Islet of Langerhans (tissue), 1 donor: ENCODE results near the gene OLFM1.

- RRBS: 18% methylated on average over 5 of the region's 35 CpGs
Measured at GRCh38 chr9:133934275-133935599, 57.4 kb downstream of the VAV2 start.

GRCh38 chr9:134025744-134026382 lies 582 bp downstream of the BRD3OS start:
- RRBS: no CpG with 5 or more reads among the region's 41 CpGs

DNA sequence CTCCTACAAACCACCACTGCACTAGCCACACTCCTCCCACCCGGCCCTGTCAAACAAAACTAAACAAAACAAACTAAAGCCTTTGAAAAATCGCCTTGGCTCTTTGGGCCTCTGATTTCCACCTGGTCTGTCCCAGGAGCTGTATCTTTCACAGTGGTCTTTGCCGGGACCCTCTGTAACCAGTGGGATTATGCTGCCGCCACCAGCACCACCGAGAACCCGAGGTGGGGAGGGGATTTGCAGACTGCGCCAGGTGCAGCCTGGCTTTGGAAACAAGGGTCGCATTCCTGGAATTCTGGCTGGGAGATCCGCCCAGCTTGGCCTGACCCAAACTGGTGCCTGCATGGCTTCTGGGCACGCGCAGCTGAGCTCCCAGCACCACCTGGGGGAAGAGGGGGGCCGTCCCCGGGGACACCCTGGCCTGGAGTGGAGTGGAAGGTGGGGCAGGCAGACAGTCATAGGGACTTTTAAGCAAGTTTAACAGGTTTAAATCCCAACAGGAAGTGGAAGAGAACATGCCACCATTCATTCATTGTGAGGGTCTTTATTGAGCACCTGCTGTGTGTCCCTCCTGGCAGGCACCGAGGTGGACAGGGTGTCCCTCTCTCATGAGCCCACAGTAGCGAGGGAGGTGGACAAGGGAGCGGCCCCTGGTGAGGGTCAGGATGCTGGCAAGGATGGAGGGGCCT lies 4.8 kb upstream of the WDR5 start:
- RRBS: no CpG with 5 or more reads among the region's 16 CpGs

- RRBS: no CpG with 5 or more reads among the region's 11 CpGs
Measured at GRCh38 chr9:134181333-134181799, 45.5 kb downstream of the WDR5 start.

DNA sequence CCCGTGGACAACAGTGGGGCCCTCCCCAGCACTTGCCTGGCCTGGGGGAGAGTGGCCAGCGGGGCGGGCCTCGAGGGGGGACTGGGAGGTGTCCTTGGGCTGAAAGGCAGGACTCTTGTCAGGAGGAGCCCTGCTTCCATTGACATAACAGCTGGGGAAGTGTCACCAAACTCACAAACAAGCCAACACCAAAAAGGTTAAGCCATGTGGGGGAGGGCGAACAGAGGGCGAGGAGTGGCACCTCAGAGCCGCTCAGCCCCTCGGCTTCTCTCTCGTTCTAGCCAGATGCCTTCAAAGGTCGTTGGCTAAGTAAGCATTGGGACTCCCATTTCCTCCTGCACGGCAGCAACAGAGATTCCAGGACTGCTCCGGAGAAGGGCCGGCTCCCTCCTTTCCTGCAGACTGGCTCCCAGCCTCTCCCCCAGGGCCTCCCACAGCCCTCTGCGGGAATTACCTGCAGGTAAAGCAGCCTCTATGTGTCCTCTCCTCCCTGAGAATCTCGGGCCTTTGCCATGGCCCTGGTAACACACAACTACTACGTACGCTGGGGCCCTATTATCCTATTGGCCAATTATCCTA lies 80.5 kb downstream of the WDR5 start:
- RRBS: no CpG with 5 or more reads among the region's 17 CpGs

GRCh38 chr9:134321679-134322191 lies 4.5 kb upstream of the RXRA start:
- RRBS: no CpG with 5 or more reads among the region's 9 CpGs

DNA sequence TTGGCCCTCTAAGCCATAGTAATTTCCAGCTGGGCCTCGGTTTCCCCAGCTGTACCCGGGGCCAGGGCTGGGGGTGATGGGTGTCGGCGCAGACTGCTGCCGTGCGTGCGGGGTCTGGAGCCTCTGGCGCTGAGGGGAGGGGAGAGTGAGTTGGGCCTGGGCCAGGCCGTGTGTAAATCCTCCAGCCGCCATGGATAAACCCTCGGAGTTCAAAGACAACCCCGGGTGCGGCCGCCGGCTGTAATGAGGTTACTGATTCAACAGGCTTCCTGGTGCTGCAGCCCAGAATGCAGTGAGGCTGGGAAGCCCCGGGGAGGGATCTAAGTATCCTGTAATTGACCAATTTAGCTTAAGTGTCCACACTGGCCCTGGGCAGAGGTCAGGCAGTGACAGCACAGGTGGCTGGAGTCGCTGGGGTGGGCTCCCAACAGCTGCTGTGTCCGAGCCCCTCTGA lies 7.2 kb downstream of the RXRA start:
- RRBS: 14% methylated on average over 2 of the region's 18 CpGs

DNA sequence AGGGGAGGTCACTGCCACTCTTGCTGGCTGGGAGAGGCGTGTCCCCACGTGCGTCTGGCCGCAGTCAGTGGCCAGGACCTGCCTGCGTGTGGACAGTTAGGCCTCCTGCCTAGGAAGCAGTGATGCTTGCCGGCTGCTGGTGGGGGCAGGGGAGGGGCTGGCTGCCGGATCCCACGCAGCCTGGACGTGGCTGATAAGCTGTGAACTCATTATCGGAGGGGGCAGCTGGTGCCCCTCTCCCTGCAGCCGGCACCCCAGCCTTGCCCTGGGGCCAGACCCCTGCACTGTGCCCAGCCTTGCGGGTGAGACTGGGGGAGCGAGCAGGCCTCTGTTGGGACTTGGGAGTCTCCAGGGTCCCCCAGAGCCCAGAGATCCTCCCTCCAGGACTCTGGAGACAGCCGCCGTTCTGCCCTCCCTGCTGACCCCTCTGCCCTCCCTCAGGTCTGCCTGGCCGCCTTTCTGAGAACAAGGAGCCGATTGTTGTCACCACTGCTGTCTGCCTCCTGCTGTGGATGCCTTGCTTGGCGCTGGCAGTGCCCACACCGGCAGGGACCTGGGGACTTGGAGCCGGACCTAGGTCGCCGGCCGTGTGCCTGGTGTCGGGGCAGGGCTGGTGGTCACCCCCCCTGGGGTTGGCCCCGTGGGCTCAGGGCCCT lies 12.4 kb downstream of the RXRA start:
- RRBS: 11% methylated on average over 5 of the region's 25 CpGs

GRCh38 chr9:134376320-134377371 lies 50.4 kb downstream of the RXRA start:
- RRBS: no CpG with 5 or more reads among the region's 36 CpGs

DNA sequence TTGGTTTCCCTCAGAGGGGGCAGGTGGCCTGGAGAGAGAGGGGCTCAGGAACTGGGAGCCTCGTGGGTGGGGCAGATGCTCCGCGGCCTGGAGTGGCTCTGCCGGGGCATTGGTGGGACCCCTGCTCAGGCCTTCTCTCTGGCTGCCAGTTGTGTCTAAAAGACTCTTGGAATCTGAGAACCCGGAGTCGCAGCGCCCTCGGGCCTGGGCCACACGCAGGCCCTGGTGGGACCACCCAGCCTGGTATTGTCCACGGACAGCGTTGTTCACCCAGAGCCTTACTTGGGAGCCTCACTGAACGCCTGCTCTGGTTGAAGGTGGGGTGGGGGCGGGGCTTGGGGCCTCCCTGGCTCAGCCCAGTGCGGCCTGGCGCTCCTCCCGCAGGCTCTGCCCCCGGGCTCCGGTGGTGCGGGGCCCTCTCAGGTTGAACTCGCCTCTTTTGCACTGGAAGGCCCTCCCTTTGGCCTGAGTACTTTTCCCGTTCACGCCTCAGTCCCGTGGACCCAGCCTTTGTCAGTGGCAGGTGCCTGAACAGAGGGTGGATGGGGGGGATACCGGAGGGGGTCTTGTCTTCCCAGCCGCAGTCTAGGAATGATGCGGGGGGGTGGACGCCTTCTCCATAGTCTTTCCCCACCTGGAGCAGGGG lies 111.5 kb downstream of the RXRA start:
- RRBS: 60% methylated on average over 2 of the region's 27 CpGs

DNA sequence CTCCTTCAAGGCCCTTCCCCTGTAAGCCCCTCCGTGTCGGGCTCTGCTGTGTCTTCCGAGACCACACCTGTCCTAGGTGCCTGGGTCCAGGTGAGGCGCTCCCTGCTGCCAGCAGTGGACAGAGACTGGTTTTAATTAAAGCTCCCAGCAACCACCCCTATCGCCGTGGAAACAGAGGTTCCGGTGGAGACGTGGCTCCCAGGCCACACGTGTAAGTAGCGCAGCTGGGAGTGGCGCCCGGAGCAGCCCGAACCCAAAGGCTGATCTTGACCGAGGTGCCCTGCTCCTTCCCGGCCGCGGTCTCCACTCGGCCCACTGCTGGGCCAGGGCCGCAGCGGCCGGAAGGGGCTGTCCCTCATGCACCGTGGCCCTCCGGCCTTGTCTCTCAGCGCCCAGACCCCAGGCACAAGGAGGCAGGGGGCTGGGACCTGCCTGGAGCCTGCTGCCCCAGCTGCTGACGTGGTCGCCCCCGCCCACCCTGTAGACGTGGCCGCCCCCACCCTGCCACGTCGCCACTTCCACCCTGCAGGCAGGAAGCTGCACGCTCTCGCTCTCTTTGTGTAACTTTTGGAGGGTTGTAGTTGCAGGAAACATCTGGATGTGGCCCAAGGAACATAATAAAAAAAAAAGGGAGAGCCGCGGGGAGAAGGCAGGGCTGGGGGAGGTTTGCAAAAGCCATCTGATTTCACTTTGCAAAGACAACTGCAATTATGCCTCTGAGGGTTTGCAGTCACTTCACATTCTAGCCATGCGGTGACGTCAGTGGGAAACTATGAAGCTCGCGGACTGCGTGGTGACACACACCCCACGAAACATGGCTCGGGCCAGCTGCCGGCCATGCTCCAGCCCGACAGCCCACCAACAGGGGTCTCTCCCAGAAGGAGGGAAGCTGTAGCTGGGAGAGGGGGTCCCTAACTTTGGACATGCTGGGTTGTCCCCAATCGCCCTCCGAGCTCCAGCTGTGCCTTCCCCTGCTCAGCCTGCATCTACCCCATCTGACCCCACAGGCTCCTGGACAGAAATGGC lies 129.9 kb downstream of the RXRA start:
- RRBS: 35% methylated on average over 15 of the region's 46 CpGs

- RRBS: no CpG with 5 or more reads among the region's 18 CpGs
Measured at GRCh38 chr9:134537938-134538451, 103.6 kb upstream of the COL5A1 start.

DNA sequence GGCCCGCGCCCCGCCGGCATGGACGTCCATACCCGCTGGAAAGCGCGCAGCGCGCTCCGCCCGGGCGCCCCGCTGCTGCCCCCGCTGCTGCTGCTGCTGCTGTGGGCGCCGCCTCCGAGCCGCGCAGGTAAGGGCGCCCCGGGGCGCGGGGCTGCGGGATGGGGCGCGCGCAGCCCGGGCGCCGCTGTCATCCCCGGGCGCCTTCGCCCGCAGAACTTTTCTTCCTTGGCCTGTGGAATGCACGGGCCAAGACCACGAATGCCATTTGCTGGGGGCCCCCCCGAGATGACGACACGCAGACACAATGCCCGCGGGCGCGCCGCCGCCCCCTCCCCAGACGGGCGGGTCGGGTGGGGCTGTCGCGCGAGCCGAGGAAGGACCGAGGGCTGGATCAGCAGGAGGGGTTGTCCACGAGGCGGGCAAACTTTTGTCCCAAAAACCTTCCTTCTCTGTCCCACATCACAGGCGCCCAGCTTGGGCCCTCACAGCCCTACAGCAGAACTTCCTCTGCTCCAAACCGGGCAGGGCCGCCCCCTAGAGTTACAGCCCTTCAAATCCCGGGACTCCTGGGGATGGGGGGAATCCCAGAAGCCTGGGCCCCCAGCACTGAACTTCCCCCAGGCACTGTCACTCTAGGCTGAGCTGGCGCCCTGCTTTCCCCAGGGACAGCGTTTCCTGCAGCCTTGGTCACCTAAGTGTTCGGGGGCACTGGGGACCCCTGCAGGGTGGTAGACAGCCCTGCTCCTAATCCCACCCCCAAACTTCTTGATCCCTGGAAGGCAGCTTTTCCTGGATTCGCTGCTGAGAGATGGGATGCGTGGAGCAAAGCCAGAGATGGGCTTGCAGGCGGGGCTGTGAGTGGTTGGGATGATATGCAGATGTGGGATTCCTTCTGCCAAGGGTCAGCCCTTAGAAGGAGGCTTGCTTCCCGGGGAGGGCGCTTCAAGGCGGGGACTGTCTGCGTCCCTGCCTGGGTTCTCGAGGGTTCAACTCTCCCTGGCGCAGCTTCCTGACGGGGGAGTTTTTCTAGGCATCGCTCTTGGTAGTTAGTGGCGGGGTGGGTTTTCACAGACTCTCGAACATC lies 909 bp downstream of the COL5A1 start:
- RRBS: 4% methylated on average over 23 of the region's 76 CpGs

- RRBS: no CpG with 5 or more reads among the region's 15 CpGs
Measured at GRCh38 chr9:134643254-134643787, 1.7 kb downstream of the COL5A1 start.

DNA sequence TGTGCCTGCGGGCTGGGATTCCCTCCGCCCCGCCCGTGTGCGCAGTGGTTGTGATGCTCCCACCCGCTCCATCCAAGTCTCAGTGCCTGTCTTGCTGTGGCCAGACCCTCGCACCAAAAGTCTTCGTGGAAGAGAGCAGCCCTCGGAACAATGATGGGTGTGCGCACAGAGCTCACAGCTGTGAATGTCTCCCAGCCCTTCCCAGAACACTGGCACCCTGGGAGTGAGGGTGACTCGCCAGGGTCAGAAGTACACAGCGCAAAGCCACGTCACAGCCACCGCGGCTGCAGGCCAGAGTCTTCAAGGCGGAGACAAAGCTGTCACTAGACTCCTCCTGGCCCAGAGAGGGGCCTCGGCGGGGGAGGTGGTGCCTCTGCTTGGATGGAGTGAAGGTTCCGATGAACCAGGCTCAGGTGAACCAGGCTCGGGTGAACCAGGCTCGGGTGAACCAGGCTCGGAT lies 82.9 kb downstream of the COL5A1 start:
- RRBS: no CpG with 5 or more reads among the region's 22 CpGs

DNA sequence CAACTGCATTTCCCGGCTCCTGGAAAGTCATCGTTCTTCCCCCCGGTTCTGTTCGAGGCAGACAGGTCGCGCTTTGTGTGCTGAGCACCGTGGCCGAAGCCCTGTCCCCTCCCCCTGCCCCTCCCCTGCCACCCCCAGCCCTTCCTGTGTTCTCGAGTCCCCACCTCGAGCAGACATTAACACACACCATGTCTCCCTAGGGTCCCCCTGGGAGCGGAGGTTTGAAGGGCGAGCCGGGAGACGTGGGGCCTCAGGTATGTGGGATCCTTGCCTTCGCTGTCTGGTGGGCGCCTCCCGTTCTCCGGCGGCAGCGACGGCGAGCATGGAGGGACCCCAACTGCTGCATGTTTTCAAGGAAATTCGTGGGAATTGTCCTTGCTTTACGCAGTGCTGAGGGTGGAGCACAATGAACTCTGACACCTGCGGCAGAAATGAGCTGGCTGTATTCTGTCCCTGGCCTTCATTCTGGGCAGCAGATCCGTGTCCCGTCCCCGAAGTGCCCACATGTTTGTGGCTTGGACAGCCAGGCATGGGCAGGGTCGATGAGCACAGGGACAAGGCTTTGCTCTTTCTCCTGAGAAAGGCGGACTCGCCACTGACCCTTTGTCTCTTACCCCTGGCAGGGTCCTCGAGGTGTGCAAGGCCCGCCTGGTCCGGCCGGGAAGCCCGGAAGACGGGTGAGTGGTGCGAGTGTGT lies 112.2 kb downstream of the COL5A1 start:
- RRBS: 94% methylated on average over 7 of the region's 38 CpGs

- RRBS: 82% methylated on average over 3 of the region's 20 CpGs
Measured at GRCh38 chr9:134812217-134812759, 68.3 kb upstream of the FCN2 start.

DNA sequence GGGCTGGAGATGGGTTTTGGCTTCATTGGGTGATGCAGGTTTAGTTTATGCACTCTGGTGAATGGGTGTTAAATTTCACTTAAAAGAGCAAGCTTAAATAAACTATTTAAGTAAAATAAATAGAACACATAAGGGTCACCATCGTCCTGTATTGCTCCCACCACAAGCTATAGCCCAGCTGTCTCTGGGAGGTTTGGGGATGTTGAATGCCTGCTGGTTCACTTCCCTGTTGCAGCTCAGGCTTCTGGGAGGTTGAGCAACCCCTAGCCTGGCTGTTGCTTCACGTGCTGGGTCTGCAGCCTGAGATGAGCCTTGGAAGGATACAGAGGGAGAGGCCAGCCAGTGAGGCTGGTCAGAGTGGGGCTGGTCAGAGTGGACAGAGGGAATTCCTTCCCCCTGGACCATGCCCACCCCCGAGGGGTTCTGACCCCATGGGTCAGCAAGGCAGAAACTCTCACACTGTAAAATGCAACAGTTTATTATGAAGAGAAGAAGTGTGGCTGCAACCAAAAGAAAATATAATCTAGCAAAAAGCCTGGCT lies 4.7 kb upstream of the FCN1 start:
- RRBS: no CpG with 5 or more reads among the region's 3 CpGs

DNA sequence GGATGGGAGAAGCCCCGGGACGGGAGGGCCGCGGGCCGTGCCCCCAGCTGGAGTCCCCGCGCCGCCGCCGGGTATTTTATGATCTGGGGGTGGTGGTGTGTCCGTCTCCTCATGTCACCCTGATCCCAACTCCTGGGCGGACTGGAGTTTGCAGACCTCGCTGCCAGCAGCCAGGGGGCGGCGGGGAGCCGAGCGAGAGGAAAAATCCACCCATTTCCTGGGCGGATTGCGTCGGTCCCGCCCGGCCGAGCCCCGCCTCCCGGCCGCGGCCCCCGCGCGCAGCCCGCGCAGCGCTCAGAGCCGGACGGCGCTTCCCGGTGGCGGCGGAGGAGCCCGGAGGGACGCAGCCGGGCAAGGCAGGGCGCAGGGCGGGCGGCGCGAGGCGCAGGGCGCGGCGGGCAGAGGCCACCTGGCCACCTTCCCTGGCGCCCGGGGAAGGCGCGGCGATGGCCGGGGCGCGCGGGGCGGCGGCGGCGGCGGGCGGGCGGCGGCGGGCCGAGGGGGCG lies at the start of gene OLFM1:
OLFM1 (plus strand) TSS at position 297 of the 506 bp plus-strand sequence.
- RRBS: 3% methylated on average over 28 of the region's 71 CpGs

- RRBS: 71% methylated on average over 6 of the region's 26 CpGs
Measured at GRCh38 chr9:135105671-135106184, 18.3 kb downstream of the OLFM1 start.